HTR-8/SVneo (cell line): ENCODE measurements around the gene BLM.

GRCh38 chr15:90081560-90082104, 20.6 kb downstream of the IDH2 start:
- RRBS: no CpG with 5 or more reads among the region's 10 CpGs

GRCh38 chr15:90087568-90087921, 14.7 kb downstream of the IDH2 start:
- RRBS: no CpG with 5 or more reads among the region's 14 CpGs

DNA sequence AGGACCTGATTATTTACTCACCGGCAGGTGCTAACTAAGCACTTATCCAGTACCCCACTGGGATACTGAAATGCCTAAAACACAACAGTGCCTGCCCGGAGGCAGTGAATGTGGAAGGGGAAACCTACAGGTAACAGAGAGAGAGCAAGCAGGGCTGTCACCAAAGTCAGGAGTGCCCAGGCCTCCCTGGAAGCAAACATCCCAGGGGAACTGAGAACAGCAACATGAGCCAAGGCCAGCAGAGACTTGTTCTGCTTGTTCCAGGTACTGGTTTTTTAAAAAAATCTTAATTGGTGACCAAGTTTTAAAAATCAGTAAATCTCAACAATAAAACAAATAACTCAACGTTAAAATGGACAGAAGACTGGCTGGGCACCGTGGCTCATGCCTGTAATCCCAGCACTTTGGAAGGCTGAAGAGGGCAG, 6.6 kb downstream of the IDH2 start:
- RRBS: 97% methylated on average over 2 of the region's 4 CpGs

GRCh38 chr15:90209624-90210389, 8.7 kb downstream of the SEMA4B start:
- RRBS: 86% methylated on average over 2 of the region's 15 CpGs

GRCh38 chr15:90217060-90217467, 15.9 kb downstream of the SEMA4B start:
- RRBS: no CpG with 5 or more reads among the region's 4 CpGs

- RRBS: 92% methylated on average over 2 of the region's 33 CpGs
These were observed 5.1 kb downstream of the CIB1 start for GRCh38 chr15:90228360-90229289.

GRCh38 chr15:90264422-90265041, 940 bp upstream of the NGRN start:
- RRBS: no CpG with 5 or more reads among the region's 5 CpGs

GRCh38 chr15:90265042-90265445, 428 bp upstream of the NGRN start:
- RRBS: no CpG with 5 or more reads among the region's 16 CpGs

- RRBS: no CpG with 5 or more reads among the region's 16 CpGs
These were observed 26.2 kb downstream of the NGRN start for GRCh38 chr15:90291572-90292160.

DNA sequence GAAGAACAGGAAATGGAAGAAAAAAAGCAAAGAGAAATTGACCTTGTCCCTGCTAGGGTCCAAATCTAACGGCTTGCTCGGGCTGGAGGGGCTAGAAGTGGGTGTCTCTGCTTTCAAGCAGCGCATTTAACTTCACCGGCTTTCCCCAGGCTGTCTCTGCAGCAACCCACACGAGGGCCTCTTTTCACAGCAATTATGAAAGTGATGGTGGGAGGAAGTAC, 41.0 kb downstream of the NGRN start:
- RRBS: no CpG with 5 or more reads among the region's 5 CpGs

- RRBS: 22% methylated on average over 8 of the region's 23 CpGs
These were observed 567 bp downstream of the ZNF774 start for GRCh38 chr15:90352596-90353105.

DNA sequence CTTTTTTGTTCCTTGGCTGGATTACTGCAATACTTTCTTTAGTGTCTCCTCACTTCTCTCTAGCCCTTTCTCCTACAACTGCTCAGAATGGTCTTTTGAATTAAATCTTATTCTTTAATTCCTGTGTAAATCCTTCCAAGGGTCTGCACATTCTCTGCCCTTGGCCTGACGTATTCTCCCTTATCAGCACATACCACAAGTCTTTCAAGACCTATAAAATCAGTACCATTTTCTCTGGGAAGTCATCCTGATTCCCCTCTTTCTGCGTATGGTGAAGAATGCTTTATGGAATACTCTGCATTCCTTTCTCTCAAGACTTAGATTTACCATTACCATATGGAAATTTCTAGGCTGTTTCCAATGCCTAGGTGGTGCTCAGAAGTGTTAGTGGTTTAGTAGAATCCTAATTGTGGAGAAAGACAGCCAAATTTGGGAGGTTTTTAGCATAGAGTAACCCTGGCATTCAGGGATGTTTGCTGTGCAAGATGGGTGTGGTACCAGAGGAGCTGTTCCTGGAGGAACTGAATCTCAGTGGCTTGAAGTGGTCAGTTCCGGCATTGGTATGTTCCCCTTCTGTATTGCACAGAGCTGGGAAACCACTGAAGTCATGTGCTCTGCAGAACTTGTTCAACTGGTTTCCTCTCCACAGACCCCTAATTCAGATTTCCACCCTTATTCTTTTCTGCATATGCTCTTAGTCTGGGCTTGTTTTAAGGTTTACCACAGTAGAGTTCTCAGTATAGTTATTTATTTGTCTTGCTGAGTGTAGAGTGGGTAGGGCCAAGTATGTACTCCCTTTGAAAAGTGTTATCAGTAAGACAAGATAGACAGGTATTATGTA, 24.5 kb downstream of the IQGAP1 start:
- RRBS: no CpG with 5 or more reads among the region's 3 CpGs

DNA sequence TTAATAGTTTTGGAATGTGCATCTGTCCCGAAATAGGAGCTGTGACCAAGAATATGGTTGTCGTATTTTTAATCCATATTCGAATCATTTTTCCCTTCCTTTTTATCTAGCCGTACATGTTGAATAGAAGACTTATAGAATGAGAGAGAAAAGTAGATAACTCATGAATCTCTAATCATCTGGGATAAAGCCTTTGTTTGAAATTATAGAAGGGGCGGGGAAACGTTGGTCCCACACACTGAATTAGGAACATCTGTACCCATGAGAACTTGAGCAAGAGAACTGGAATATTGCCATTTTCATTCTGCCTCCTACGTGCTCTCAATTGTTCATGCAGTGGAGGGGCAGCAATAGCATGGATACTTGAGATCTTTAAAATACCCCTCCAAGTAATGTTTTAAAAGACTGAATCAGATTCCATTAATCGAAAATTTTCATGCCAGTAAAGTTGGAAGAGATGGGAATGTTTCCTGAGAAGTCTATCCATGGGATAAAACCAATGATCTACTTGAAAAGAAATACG, 23.7 kb downstream of the CRTC3 start:
- RRBS: no CpG with 5 or more reads among the region's 9 CpGs

- RRBS: no CpG with 5 or more reads among the region's 14 CpGs
These were observed 64.7 kb downstream of the CRTC3 start for GRCh38 chr15:90594131-90595122.

GRCh38 chr15:90716676-90717671, at the start of gene BLM:
Gene BLM, plus strand, starts transcription at chr15:90717346.
- RRBS: under 1% methylated on average over 16 of the region's 67 CpGs

DNA sequence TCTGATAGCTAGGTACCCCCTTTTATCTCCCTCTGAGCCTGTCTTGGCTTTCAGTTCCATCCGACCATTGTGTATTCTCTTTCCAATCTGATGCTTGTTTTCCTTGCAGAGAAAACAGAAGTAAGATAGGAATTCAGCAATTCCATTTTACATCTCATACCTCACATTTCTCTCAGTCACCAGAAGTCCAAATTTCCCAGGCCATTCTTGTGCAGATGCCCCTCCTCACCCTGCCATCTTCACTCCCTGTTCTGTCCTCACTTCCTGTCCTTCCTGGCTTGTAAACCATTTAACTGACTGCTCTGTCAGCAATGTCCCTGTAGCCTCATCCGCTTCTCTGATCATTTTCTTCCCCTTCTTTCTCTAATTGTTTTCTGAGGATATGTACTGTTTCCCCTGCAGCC, 40.2 kb downstream of the BLM start:
- RRBS: no CpG with 5 or more reads among the region's 2 CpGs

DNA sequence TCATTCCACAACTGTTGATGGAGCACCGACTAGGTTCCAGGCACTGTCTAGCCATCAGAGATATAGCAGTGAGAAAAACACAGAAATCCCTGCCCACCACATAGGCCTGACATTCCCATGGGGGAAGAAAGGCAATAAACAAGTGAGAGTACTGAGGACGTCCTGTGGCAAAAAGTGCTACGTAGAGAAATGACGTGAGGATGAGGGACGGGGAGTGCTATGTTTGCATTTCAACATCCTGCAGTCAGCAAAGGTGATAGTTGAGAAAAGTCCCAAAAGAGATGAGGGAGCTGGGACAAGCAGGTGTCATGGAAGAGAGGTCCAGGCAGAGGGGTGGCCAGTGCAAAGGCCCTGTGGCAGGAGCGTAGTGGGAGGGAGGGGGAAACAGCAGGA, 10.5 kb upstream of the FURIN start:
- RRBS: no CpG with 5 or more reads among the region's 6 CpGs

GRCh38 chr15:90859195-90859783, 9.1 kb upstream of the FURIN start:
- RRBS: no CpG with 5 or more reads among the region's 4 CpGs

DNA sequence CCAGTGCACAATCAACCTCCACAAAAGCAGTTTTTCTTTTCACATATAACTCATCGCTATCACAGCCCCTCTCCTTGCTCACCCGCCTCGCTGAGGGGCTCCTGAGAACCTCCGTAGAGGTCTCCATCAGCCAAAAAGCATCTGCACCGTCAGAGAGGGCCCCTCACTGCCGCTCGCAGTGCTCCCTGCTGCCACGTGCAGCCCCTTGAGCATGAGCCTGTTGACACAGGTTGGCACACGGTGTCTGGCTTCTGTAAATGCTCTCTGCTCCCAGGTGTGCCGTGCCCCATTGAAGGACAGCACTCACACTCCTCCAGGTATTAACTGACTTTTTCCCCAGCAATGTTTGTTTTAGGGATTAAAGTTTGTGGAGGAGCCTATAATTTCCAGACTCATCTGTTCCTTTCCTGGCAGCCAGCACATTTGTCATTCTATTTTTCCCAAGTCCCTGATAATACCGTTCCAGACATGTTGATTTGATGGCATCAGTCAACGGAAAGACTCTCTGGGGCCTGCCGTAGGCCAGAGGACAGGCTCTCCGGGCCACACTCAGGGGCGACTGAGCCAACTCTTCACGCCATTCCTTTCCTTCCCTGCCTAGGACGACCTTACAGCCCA, 2.1 kb upstream of the FURIN start:
- RRBS: no CpG with 5 or more reads among the region's 17 CpGs